A549 (cell line): ENCODE measurements around a stretch of chr14.

- PRO-cap = no peak
CAGE:
- cytosol, long polyA plus RNA = no peak
- long polyA plus RNA = no peak
- nucleus, long polyA plus RNA = no peak
These were observed 71.2 kb upstream of the SRSF5 start for GRCh38 chr14:69695615-69696309.

- PRO-cap = no peak
CAGE:
- cytosol, long polyA plus RNA = no peak
- long polyA plus RNA = no peak
- nucleus, long polyA plus RNA = no peak
These were observed 70.2 kb upstream of the SRSF5 start for GRCh38 chr14:69696613-69697285.

- PRO-cap = no peak
CAGE:
- cytosol, long polyA plus RNA = no peak
- long polyA plus RNA = no peak
- nucleus, long polyA plus RNA = no peak
These were observed 52.6 kb upstream of the SRSF5 start for GRCh38 chr14:69714204-69714897.

GRCh38 chr14:69876673-69877424, 2.4 kb upstream of the SMOC1 start:
- PRO-cap = no peak
CAGE:
- cytosol, long polyA plus RNA = no peak
- long polyA plus RNA = no peak
- nucleus, long polyA plus RNA = no peak

- PRO-cap = no peak
CAGE:
- cytosol, long polyA plus RNA = no peak
- long polyA plus RNA = no peak
- nucleus, long polyA plus RNA = no peak
These were observed 64.3 kb downstream of the SMOC1 start for GRCh38 chr14:69943465-69943871.

DNA sequence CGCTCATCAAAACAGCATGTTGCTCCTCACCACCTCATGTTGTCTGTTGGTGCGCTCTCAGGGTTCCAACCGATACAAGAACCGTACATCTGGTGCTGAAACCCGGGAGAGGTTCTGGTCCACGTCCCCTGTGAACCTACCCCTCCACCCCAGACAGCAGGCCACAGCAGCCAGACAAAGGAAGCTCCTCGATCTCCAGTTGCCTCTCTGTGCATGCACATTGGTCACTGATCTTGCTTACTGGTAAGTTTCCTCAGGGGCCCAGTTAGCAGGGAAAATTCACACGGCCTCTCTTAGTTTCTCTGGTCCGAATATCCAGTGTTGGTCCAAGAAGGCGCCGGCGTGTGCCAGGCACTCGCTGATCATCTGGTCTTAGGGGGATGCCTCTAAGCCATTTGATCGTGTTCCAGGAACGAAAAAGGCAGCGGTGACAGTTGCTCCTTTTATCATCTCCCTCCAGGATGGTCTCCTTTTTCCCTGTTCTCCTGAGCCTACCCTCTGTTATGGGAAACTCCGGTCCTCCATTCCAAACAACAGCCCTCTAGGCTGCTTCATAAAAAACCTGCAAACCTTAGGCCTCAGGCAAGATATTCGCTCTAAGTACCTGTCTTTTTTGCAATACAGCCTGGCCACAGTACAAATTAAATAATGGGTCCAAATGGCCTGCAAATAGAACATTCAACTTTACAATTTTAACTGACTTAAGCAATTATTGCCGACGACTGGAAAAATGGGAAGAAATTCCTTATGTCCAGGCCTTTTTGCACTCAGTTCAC, 14.3 kb downstream of the COX16 start:
- PRO-cap = no peak
CAGE:
- cytosol, long polyA plus RNA = no peak
- long polyA plus RNA = no peak
- nucleus, long polyA plus RNA = no peak

DNA sequence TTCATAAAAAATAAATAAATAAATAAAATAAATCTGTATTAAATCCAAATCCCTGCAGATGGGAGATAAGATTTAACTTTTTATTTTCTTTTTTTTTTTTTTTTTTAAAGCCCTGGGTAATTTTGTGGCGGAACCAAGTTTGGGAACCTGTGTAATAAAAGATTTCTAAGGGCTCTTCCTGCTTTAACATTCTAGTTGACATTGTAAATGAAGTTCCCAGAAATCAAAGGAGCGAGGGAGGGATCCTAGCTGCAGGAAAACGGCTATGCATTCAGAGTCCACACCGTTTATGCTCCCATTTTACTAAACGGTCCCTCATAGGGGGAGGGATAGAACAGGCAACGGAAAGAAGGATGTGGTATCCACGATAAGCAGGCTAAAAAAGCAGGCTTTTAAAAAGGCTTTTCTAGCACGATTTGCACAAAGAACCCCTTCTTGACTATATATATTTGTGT, 633 bp downstream of the SYNJ2BP start:
- PRO-cap = no peak
CAGE:
- cytosol, long polyA plus RNA = no peak
- long polyA plus RNA = no peak
- nucleus, long polyA plus RNA = no peak

DNA sequence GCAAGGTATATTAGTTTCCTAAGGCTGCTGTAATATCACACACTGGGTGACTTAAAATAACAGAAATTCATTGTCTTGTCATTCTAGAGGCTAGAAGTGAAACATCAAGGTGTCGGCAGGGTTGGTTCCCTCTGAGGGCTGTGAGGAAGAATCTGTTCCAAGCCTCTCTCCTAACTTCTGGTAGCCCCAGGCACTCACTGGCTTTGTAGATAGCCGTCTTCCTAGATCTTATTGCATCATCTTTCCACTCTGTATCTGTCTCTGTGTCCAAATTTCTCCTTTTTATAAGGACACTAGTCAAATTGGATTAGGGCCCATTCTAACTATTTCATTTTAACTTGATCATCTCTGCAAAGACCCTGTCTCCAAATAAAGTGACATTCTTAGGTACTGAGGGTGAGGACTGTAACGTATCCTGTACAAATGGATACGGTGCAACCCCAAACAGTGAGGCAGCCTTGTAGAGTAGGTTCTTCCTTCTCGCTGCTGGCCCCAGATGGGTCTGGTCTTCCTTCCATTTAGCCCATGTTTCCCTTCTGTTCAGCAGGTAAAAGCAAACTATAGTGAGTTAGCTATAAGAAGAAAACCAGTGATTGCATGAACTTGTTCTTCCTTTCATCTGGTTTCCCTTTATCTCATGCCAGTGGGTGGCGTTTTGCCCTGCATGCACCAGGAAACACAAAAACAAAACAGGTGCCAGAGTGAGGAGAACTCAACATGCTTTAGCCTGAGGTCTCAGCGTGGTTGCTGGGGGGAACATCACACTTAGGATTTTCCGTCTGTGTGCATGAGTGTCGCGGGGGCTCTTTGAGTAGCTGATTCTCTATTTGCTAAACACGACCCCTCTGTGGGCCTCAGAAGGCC, 19.5 kb downstream of the TTC9 start:
- PRO-cap = no peak
CAGE:
- cytosol, long polyA plus RNA = no peak
- long polyA plus RNA = no peak
- nucleus, long polyA plus RNA = no peak

- PRO-cap = no peak
CAGE:
- cytosol, long polyA plus RNA = no peak
- long polyA plus RNA = no peak
- nucleus, long polyA plus RNA = no peak
These were observed 67.0 kb downstream of the MAP3K9 start for GRCh38 chr14:70742218-70742786.

GRCh38 chr14:70753363-70754017, 55.8 kb downstream of the MAP3K9 start:
- PRO-cap = no peak
CAGE:
- cytosol, long polyA plus RNA = no peak
- long polyA plus RNA = no peak
- nucleus, long polyA plus RNA = no peak

DNA sequence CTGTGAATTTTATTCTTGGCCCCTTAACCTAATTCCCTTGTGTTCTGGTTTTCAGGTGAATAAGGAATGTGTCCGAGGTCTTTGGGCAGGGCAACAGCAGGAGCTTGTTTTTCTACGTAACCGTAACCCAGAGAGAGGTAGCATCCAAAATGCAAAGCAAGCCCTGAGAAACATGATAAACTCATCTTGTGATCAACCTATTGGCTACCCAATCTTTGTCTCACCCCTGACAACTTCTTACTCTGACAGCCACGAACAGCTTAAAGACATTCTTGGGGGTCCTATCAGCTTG, 196.0 kb downstream of the PCNX1 start:
- PRO-cap = no peak
CAGE:
- cytosol, long polyA plus RNA = no peak
- long polyA plus RNA = no peak
- nucleus, long polyA plus RNA = no peak

- PRO-cap = no peak
CAGE:
- cytosol, long polyA plus RNA = no peak
- long polyA plus RNA = no peak
- nucleus, long polyA plus RNA = no peak
These were observed 132.2 kb upstream of the SIPA1L1 start for GRCh38 chr14:71188040-71188535.

DNA sequence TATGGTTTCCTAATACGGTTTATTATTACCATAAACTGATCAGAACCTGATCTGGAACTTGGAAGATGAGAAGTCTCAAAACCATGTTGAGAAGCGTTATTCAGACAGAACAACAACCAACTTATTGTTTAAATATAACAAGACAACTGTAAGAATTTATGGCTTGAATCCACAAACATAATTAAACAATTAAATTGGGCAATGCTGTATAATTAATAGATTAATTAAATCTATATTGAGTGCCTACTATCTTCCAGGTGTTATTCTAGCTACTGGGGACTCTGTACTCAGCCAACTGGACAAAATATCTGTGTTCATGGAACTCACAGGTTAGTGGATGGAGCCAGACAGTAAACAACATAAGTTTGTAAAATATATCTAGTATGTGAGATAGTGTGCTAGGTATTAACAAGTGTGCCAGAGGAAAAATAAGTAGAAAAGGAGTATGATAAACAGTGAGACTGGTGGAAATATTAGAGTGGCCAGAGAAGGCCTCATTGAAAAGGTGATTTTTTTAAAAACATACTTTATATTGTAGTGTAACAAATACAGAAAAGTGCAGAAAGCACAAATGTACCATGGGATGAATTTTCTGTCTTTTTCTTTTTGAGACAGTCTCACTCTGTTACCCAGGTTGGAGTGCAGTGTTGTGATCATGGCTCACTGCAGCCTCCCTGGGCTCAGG, 31.5 kb downstream of the SIPA1L1 start:
- PRO-cap = no peak
CAGE:
- cytosol, long polyA plus RNA = no peak
- long polyA plus RNA = no peak
- nucleus, long polyA plus RNA = no peak

DNA sequence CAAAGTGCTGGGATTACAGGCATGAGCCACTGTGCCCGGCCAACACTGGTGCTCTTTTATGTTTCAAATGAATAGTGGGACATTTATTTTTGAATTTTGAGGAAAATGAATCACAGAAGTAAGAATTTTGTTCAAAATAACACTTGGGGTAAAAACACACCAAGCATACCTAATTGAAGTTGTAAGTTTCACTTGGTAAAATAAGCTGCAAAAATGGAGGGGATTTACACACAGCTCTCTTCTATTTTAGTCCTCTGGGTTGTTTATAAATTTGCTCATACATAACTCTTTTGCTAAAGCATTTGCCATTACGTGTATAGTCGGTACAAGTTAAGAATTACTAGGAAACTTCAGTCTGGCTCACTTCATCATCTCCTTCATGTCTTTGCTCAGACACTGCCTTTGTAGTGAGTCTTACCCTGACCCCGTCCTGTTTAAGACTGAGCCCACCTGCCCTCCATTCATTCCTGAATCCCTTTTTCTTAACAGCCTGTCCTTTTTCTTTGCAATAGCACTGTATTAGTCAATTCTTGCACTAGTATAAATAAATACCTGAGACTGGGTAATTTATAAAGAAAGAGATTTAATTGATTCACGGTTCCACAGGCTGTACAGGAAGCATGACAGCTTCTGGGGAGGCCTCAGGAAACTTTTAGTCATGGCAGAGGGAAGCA, 38.0 kb downstream of the SIPA1L1 start:
- PRO-cap = no peak
CAGE:
- cytosol, long polyA plus RNA = no peak
- long polyA plus RNA = no peak
- nucleus, long polyA plus RNA = no peak

- PRO-cap = no peak
CAGE:
- cytosol, long polyA plus RNA = no peak
- long polyA plus RNA = no peak
- nucleus, long polyA plus RNA = no peak
These were observed 62.2 kb downstream of the SIPA1L1 start for GRCh38 chr14:71382343-71382920.

DNA sequence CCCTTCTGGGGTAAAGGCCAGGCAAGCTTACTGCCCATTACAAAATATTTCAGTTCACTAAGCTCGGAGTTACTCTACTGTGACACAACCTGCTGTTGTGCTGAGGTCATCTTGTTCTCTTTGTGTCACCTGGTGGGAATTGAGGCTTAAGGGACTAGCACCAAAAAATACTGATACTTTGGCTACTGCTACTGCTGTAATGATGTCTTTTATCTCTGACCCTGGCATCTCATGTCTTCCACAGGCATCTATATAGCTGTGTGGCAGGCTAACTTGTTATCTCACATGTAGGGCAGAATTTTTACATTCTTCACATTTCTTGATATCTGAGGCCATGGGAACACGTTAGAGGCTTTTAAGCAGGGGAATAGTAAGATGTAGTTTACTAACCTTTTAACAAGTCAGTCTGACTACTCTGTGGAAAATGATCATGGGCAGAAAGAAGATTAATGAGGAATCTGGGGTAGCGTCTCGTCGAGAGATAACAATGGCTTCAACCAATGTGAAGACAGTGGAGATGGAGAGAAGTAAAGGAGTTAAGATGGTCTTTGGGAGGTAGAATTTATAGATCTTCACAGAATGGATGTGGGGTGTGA, 85.4 kb downstream of the SIPA1L1 start:
- PRO-cap = no peak
CAGE:
- cytosol, long polyA plus RNA = no peak
- long polyA plus RNA = no peak
- nucleus, long polyA plus RNA = no peak

DNA sequence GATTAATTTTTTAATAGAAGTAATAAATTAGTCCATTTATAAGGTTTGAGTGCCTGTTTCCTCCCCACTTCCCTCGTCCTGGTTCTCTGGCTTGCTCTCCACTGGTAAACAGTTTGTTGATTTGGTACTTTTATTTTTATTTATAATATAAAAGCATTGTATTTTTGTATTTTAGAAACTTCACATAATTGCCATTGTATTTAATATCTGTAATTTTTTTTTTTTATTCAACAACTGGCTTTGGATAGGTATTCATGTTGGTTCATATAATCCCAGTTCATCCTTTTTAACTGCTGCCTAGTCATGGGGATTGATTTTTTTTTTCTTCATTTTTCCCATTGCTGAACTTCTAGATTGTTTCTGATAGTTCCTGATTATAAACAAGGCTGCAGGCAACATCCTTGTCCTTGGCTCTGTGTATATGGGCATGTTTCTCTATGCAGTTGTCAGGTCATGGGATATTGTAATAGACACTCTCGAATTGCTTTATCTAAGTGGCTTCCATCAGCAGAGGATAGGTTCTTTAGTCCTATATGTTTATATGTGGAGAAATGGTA, 109.0 kb downstream of the SIPA1L1 start:
- PRO-cap = no peak
CAGE:
- cytosol, long polyA plus RNA = no peak
- long polyA plus RNA = no peak
- nucleus, long polyA plus RNA = no peak

- PRO-cap = no peak
CAGE:
- cytosol, long polyA plus RNA = no peak
- long polyA plus RNA = no peak
- nucleus, long polyA plus RNA = no peak
These were observed 253.8 kb downstream of the SIPA1L1 start for GRCh38 chr14:71573837-71574632.

GRCh38 chr14:71584165-71584918, 264.1 kb downstream of the SIPA1L1 start:
- PRO-cap = no peak
CAGE:
- cytosol, long polyA plus RNA = no peak
- long polyA plus RNA = no peak
- nucleus, long polyA plus RNA = no peak

- PRO-cap = unidirectional peak, minus-strand start at chr14:71849005
CAGE:
- cytosol, long polyA plus RNA = no peak
- long polyA plus RNA = no peak
- nucleus, long polyA plus RNA = no peak
These were observed 83.4 kb upstream of the RGS6 start for GRCh38 chr14:71848885-71849222.